Endothelial cell of umbilical vein (primary cell): ENCODE measurements around the gene ANXA2R.

DNA sequence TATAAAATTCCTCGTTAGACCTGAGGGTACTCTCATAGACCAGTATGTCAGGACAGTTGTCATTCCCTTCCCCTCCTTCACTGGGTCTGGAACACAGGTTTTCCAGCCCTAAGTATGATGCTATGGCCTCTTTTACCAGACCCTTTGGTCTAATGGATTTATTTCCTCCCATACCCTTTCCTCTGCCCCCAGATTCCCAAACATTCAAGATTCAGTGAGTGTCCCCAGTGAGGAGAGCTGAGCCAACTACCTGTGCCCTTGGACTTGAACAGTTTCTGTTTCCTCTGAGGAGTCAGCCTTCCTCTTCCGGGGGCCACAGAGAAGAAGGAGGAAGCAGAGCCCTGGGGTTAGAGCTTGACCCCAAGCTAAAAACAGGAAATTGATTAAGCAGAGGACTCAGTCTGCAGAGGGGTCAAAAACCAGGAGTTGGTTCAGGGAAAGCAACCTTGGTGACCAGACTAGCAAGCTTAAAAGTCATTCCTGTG, 64.0 kb upstream of the SELENOP start:
- PRO-cap = no peak
CAGE:
- cytosol, long polyA minus RNA = no peak
- cytosol, long polyA plus RNA = no peak
- long polyA plus RNA = no peak
- nucleus, long polyA minus RNA = no peak
- nucleus, long polyA plus RNA = no peak

DNA sequence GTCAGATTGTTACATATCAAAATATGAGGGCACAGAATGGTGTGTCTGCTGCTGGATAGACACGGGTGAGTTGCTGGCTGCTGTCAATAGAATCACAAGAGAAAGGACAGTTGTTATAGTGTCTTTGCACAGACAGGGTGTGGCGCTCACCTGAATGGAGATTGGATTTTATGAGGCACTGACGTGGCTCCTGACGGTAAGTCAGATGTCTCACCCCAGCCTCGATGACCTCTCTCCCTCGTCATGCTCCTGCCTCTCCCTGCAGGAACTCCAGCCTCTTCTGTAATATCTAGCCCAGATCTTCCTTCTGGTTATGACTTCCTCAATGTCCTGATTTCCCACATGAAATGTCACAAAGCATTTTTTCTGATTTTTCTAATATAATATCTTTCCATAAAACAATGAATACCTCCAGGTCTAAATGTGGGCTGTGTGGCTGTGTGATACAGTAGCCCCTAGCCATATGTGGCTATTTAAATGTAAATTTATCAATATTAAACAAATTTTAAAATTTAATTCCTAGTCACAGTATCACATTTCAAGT, 75.5 kb upstream of the SELENOP start:
- PRO-cap = no peak
CAGE:
- cytosol, long polyA minus RNA = no peak
- cytosol, long polyA plus RNA = no peak
- long polyA plus RNA = no peak
- nucleus, long polyA minus RNA = no peak
- nucleus, long polyA plus RNA = no peak

DNA sequence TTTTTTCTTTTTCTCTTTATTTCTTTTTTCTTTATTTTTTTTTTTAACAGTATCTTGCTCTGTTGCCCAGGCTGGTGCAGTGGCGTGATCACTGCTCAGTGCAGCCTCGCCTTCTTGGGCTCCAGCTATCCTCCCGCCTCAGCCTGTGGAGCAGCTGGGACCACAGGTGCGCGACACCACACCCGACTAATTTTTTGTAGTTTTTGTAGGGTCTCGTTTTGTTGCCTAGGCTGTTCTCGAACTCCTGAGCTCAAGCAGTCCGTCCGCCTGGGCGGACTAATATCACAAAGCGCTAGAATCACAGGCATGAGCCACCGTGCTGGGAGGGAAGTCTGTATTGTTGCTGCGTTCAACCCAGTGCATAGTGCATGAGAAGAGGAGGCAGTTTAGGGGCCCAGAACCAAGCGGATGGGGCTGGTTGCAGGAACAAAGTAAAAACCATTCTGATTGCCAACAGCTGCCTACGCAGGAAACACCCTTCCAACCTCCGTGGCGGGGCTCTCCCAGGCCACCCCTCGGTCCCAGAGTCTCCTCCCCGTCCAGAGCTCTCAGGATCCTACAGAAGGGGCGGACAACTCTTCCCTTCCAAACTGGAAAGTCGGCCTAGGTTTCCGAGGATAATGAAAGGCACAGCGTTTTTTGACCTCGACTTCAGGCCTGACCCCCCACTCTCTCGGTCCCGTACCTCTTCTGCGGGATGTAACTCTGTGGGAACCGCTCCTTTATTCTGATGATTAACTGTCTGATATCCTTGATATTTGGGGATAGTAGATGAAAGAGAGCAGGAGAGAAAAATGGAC, 87.1 kb downstream of the ANXA2R start:
- PRO-cap = bidirectional peak, plus-strand start at position 646 of the sequence, minus-strand start at position 361 of the sequence
CAGE:
- cytosol, long polyA minus RNA = no peak
- cytosol, long polyA plus RNA = no peak
- long polyA plus RNA = no peak
- nucleus, long polyA minus RNA = no peak
- nucleus, long polyA plus RNA = no peak

DNA sequence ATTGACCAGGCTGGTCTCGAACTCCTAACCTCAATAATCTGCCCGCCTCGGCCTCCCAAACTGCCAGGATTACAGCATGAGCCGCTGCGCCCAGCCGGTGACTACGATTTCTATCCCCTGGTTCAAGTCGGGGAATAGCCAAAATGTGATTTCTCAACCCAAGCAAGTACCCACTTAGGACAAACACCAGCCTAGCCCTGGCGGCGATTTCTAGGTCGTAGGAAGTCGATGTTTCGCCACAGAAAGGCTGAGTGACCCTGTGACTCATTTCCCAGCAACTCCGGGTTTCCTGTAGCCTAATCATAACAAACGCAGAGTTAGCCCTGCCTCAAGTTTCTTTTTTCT, 47.0 kb downstream of the ANXA2R start:
- PRO-cap = bidirectional peak, plus-strand start outside the sequence, minus-strand start at position 199 of the sequence
CAGE:
- cytosol, long polyA minus RNA = start-site peak on the minus strand centred at position 120 of the sequence, 9 bp wide, 26 reads; start-site peak on the minus strand centred at position 184 of the sequence, 6 bp wide, 58 reads
- cytosol, long polyA plus RNA = no peak
- long polyA plus RNA = start-site peak on the minus strand centred at position 150 of the sequence, 78 bp wide, 100 and 318 reads in 2 replicates
- nucleus, long polyA minus RNA = start-site peak on the minus strand centred at position 187 of the sequence, 144 bp wide, 382 reads
- nucleus, long polyA plus RNA = no peak

DNA sequence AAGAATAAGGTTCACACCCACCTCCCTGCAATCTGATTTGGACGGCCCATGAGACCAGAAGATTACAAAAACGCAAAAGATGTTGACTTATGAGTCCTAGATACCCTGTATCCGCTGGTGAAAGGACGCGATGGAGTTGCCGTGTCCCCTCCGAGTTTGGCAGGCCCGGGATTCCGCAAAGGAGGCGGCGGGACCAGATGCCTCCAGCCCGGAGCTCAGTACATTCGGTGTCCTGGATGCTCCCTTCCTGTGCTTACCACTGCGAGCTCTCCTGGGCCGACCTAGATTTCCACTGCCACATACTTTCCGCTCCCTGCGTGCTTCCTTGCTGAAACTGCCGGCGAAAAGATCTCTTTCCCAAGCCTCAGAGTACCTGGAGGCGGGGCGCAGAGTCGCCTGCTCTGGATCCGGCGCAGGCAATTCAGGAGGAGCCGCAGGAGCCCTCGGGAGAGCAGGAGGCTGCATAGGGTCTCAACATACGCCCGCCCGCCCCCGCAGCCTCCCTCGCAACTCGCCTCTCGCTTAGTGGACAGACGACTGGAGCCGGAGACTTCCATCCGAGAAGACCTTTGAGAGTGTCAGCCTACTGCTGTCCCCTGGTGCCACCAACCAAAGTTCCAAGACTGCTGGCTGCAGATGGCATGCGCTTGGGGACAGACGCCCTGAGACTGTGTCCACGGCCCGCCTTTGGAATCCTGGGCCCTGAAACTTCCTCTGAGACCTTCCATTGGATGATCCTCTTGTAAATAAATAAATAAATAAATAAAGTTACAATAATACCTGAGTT, 39.8 kb downstream of the ANXA2R start:
- PRO-cap = no peak
CAGE:
- cytosol, long polyA minus RNA = no peak
- cytosol, long polyA plus RNA = no peak
- long polyA plus RNA = no peak
- nucleus, long polyA minus RNA = no peak
- nucleus, long polyA plus RNA = no peak

- PRO-cap = no peak
CAGE:
- cytosol, long polyA minus RNA = no peak
- cytosol, long polyA plus RNA = no peak
- long polyA plus RNA = no peak
- nucleus, long polyA minus RNA = no peak
- nucleus, long polyA plus RNA = no peak
Measured at GRCh38 chr5:43014724-43015414, 25.2 kb downstream of the ANXA2R start.

DNA sequence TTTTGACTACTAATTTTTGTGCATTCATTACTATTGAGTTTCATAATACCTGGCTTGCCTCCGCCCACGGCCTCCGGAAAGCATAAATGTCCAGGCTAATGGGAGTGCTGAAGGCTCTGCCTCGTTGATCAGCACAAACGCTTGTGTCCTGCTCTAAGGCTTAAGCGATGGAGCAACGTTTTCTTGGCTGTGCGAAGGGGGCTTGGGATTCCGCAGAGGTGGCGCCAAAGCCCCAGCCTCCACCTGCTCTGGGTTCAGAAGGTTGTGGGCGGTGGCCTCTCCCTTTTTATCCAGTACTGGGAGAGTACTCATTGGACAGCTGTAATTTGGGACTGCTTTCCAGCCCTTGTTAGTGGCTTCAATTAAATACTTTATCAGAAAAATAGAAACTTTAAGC, 19.7 kb downstream of the ANXA2R start:
- PRO-cap = no peak
CAGE:
- cytosol, long polyA minus RNA = no peak
- cytosol, long polyA plus RNA = no peak
- long polyA plus RNA = no peak
- nucleus, long polyA minus RNA = no peak
- nucleus, long polyA plus RNA = no peak

GRCh38 chr5:43040257-43041213, at the start of gene ANXA2R:
Gene ANXA2R (minus strand): TSS chr5:43040319.
- PRO-cap = bidirectional peak, plus-strand start at chr5:43041000, minus-strand start at chr5:43040907
CAGE:
- cytosol, long polyA minus RNA = no peak
- cytosol, long polyA plus RNA = no peak
- long polyA plus RNA = no peak
- nucleus, long polyA minus RNA = start-site peak on the plus strand at chr5:43040988-43041020, 23 reads
- nucleus, long polyA plus RNA = no peak

- PRO-cap = no peak
CAGE:
- cytosol, long polyA minus RNA = no peak
- cytosol, long polyA plus RNA = no peak
- long polyA plus RNA = no peak
- nucleus, long polyA minus RNA = no peak
- nucleus, long polyA plus RNA = no peak
Measured at GRCh38 chr5:43041214-43041383, 980 bp upstream of the ANXA2R start.

DNA sequence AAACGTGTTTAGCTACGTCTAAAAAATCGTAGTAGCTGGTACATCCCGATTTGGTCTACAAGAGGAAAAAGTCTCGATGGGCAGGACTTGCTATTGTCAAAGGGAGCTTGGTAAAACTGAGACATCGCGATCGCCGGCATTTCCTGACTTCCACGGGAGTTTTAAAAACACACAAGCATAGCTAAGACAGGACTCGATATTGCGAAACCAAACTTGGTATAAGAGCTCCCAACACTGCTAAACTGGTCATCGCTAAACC, 1.2 kb upstream of the ANXA2R start:
- PRO-cap = no peak
CAGE:
- cytosol, long polyA minus RNA = no peak
- cytosol, long polyA plus RNA = no peak
- long polyA plus RNA = no peak
- nucleus, long polyA minus RNA = start-site peak on the plus strand centred at position 187 of the sequence, 47 bp wide, 247 reads
- nucleus, long polyA plus RNA = no peak

GRCh38 chr5:43042426-43043616, 2.7 kb upstream of the ANXA2R start:
- PRO-cap = bidirectional peak, plus-strand start at chr5:43042483, minus-strand start at chr5:43042351; bidirectional peak, plus-strand start at chr5:43043316, minus-strand start at chr5:43043091
CAGE:
- cytosol, long polyA minus RNA = no peak
- cytosol, long polyA plus RNA = no peak
- long polyA plus RNA = no peak
- nucleus, long polyA minus RNA = no peak
- nucleus, long polyA plus RNA = no peak

GRCh38 chr5:43193362-43194158, 1.5 kb downstream of the NIM1K start:
- PRO-cap = no peak
CAGE:
- cytosol, long polyA minus RNA = no peak
- cytosol, long polyA plus RNA = no peak
- long polyA plus RNA = no peak
- nucleus, long polyA minus RNA = no peak
- nucleus, long polyA plus RNA = no peak

DNA sequence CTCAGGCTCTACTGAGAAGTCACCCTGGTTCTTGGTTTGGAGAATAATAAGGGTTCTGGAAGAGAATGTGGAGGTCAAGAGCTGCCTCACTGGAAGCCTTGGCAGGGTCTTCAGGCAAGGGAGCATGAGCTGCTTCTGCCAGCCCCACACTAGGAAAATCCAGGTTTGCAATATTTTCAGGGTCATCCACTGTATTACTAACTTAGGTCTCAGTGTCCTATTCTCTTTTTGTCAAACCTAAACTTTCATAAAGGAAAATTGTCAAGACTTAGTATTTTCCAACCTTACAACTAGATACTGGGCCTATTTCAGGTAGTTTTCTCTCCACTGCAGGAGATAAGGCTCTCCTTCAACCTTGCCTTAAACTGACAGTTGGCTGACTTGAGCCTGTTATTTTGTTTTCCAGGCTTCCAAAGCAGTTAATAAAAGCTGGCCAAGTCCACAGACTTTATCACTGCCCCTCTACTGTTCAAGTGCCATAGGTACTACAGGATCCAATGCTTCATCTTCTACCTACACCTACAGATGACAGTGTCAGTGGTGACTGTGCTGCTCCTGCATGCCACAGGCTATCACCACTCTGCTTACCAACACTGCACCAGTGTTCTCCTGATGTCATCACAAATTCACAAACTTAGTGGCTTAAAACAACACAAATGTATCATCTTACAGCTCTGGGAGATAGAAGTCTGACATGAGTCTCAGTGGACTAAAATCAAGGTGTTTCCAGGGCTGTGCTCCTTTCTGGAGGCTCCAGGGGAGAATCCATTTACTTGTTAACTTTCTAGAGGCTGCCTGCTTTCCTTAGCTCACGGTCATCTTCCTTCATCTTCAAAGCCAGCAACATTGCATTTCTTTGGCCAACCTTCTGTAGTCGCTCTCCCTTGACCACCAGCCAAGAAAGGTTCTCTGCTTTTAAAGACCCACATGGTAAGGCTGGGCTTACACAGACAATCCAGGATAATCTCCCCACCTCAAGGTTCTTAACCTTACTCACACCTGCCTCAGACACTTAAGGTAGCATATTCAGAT, 26.6 kb downstream of the HMGCS1 start:
- PRO-cap = no peak
CAGE:
- cytosol, long polyA minus RNA = no peak
- cytosol, long polyA plus RNA = no peak
- long polyA plus RNA = no peak
- nucleus, long polyA minus RNA = no peak
- nucleus, long polyA plus RNA = no peak

- PRO-cap = no peak
CAGE:
- cytosol, long polyA minus RNA = no peak
- cytosol, long polyA plus RNA = no peak
- long polyA plus RNA = no peak
- nucleus, long polyA minus RNA = no peak
- nucleus, long polyA plus RNA = no peak
Measured at GRCh38 chr5:43411294-43411979, 754 bp downstream of the CCL28 start.

DNA sequence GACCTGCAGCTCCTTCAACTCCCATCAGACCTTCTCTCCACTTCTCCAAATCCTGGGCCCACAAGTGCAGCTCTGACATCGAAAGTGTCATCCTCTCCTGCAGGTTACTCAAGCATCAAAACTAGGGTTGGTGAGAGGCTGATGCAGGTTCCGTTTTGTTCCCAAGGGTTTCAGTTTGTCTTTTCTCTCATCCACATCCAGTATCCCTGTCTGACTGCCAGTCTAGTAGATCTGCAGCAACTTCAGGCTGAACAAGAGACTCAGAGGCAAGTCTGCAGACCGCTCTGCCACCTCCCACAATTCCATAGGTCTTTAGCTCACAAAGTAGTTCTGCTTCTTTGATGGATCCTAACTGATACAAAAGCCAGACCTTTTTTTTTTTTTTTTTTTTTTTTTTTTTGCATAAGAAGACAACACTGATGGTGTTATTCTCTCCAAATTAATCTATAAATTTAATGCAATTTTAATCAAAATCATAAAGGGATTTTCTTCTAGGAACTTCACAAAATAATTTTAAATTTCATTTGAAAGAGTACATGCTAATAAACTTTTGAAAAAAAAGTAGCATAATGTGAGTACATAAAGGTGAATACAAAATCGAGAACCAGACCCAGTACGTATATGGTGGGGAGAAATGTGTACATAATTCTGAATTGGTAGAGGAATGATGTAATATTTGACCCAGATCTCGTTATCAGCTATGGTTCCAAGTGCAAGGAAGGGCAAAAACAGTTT, 7.4 kb downstream of the TMEM267 start:
- PRO-cap = no peak
CAGE:
- cytosol, long polyA minus RNA = no peak
- cytosol, long polyA plus RNA = no peak
- long polyA plus RNA = no peak
- nucleus, long polyA minus RNA = no peak
- nucleus, long polyA plus RNA = no peak

GRCh38 chr5:43676859-43677522, 74.0 kb downstream of the NNT start:
- PRO-cap = no peak
CAGE:
- cytosol, long polyA minus RNA = no peak
- cytosol, long polyA plus RNA = no peak
- long polyA plus RNA = no peak
- nucleus, long polyA minus RNA = no peak
- nucleus, long polyA plus RNA = no peak

- PRO-cap = no peak
CAGE:
- cytosol, long polyA minus RNA = no peak
- cytosol, long polyA plus RNA = no peak
- long polyA plus RNA = no peak
- nucleus, long polyA minus RNA = no peak
- nucleus, long polyA plus RNA = no peak
Measured at GRCh38 chr5:45447423-45447793, 248.8 kb downstream of the HCN1 start.

DNA sequence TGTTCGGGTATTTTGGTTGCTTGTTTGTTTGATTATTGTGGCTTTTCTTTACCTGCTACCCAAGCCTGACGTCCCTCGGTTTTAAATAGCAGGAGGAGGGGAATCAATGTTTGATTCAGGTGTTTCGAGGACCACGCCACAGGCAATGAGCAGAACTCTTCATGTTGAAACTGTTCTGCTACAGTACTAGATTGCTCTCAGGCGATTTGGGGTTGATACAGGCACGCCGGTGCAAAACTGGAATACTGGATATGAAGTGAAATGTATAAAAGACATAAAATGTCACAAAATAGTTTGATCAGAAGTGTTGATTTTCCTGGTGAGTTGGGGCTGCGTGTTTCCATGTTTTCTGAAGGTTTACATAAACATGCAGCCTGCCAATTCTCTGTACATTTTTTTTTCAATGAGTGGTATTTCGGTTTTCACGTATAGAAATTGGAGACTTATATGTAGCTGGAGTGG, 1.8 kb downstream of the PARP8 start:
- PRO-cap = no peak
CAGE:
- cytosol, long polyA minus RNA = no peak
- cytosol, long polyA plus RNA = no peak
- long polyA plus RNA = no peak
- nucleus, long polyA minus RNA = no peak
- nucleus, long polyA plus RNA = no peak

- PRO-cap = no peak
CAGE:
- cytosol, long polyA minus RNA = no peak
- cytosol, long polyA plus RNA = no peak
- long polyA plus RNA = no peak
- nucleus, long polyA minus RNA = no peak
- nucleus, long polyA plus RNA = no peak
Measured at GRCh38 chr5:52789187-52789836, 1.6 kb downstream of the ITGA1 start.

DNA sequence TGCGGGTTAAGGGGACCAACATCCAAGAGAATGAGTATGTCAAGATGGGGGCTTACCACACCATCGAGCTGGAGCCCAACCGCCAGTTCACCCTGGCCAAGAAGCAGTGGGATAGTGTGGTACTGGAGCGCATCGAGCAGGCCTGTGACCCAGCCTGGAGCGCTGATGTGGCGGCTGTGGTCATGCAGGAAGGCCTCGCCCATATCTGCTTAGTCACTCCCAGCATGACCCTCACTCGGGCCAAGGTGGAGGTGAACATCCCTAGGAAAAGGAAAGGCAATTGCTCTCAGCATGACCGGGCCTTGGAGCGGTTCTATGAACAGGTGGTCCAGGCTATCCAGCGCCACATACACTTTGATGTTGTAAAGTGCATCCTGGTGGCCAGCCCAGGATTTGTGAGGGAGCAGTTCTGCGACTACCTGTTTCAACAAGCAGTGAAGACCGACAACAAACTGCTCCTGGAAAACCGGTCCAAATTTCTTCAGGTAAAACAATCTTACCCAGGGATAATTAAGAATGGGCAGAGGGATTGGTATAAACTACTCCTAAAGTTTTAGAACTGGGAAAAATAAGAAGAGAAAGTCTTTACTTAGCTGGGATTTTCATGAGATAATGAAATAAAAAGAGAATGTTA, 13.0 kb downstream of the ITGA1 start:
- PRO-cap = bidirectional peak, plus-strand start at position 216 of the sequence, minus-strand start at position 108 of the sequence
CAGE:
- cytosol, long polyA minus RNA = no peak
- cytosol, long polyA plus RNA = no peak
- long polyA plus RNA = start-site peak on the plus strand centred at position 240 of the sequence, 18 bp wide, 36 and 53 reads in 2 replicates
- nucleus, long polyA minus RNA = no peak
- nucleus, long polyA plus RNA = no peak